ENCODE measurements around a stretch of chr13.

DNA sequence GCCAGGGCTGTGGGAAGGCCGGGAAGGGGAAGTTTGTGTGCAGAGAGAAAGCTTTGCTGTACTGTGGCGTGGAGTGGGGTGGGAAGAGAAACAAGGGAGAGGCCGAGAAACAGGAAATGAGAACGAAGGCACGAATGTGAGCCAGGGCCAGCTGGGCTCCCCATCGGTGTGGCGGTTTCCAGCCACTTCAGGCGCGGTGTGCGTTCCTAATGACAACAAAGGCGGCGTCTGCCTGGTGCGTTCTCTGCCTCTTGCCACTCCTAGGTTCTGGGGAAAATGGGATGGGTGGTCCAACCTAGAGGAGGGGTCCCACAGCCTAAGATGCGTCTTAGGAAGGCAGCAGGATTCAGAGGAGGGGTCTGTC, 1076.9 kb downstream of the KLF5 start:
- PRO-cap = no peak

GRCh38 chr13:74136099-74136889, 1077.5 kb downstream of the KLF5 start:
- PRO-cap = bidirectional peak, plus-strand start at chr13:74136238, minus-strand start at chr13:74136219

- PRO-cap = no peak
Observed at GRCh38 chr13:74442871-74443209, 1039.1 kb downstream of the TBC1D4 start.

DNA sequence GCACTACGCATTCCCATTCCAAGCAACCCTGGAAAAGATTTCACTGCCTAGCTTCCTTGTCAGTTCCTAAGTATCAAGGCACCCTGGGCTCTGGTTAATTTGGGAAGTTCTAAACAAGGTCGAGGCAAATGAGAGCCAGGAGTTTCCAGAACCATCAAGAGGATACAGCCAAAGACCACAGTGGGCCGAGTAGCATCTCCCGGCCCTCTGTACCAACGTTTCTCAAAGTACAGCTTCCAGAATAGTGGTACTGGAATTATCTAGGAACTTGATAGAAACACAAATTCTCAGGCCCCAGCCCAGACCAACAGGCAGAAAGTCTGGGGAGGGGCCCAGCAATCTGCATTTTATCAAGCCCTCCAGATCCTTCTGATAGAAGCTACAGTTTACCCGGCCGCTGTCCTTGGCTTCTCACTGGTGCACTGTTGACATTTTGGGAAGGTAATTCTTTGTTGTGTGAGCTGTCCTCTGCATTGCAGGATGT, 1016.4 kb downstream of the TBC1D4 start:
- PRO-cap = no peak

GRCh38 chr13:75194612-75195103, 287.3 kb downstream of the TBC1D4 start:
- PRO-cap = no peak

- PRO-cap = no peak
Observed at GRCh38 chr13:75286708-75287148, 195.2 kb downstream of the TBC1D4 start.

DNA sequence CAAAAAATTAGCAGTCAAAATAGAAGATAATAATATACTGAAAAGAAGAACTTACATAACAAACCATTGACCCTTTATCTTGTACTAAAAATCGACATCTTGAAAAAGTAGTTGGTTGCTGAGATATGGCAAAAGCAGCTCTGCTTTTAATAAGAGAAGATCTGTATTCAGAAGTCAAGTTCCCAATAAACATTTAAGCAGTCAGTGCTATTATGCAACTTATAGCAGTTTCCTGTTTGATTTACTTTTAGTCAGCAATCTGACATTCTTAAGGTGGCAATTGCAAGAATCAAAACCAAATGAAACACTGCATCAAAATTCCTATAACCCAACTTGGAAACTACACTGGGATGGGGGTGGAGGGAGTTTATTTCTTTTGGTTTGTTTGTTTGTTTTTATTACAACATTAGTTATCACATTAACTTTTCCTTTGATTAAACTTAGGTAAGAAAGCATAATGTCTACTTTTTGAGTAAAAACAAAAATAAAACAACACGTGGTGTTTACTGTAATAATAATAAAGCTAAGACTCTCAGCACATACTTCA, 165.5 kb downstream of the TBC1D4 start:
- PRO-cap = no peak

DNA sequence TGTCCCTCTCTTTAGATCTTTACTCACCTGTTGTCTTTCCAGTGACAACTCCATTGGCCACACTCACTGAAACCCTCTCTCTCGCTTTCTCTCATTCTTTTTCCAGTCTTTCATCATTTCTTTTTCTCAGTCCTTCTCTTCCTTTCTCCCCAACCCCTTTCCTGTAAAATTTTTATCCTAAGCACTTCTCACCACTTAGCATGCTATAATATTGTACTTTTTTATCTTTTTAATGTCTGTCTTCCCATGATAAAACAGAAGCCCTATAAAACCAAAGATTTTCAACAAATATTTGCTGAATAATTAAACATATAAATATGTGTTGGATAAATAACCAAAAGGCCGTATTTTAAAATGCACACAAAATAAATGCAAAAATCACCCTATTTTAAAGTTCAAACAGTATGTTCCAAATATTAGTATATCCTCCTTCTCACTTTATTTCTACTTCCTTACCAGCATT, 90.1 kb downstream of the TBC1D4 start:
- PRO-cap = no peak

GRCh38 chr13:75452303-75453230, 29.4 kb downstream of the TBC1D4 start:
- PRO-cap = no peak

- PRO-cap = no peak
Observed at GRCh38 chr13:75674391-75674833, 38.3 kb downstream of the LMO7 start.

DNA sequence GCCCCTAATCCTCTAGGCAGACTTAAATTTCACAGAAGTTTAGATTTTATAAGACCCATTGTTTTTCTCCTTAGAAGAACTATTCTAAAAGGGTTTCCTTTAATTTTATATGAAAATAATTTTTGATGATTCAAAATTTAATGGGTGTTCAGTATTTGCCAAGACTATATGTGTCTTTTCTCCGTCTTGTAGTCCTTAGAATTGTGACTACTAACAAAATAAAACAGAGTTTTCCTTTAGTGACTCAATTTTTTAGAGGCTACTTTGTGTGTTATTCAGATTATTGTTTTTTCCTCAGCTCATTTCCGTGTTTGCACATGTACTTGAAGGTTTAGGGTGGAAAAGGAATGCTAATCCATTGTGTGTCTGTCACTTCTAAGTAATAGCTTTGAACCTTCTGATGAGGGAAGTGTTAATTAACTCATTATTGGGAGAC, 88.5 kb downstream of the LMO7 start:
- PRO-cap = no peak

DNA sequence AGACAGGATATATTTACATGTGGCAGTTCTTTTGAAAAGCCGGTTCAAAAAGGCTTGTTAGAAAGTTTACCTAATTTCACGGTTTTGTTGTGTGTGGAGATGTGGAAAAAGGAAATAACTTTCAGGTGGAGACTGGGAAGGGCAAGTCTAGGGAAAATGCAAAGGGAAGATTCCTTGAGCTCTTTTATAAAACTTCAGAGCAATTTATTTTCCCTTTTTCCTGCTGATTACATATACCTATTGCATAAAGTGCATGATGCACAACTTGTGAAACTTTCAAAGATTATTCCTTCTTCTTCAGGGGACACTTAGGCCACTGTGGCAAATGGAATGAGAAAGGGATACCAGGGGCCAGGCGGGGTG, 170.3 kb downstream of the LMO7 start:
- PRO-cap = no peak

GRCh38 chr13:75828876-75829261, 192.7 kb downstream of the LMO7 start:
- PRO-cap = no peak

DNA sequence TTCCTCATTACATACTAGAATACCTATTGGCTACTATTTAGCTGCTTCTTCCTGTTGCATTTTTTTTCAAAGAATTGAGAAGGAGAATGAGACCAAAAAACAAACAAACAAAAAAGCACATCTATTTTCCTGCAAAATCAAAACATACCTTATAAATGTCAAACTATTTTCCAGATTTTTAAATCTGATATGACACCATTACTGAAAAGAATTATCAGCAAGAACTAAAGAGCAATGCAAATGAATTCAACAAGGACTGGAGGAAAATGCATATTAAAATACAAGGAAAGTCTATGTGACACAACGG, 162.0 kb downstream of the KCTD12 start:
- PRO-cap = no peak

- PRO-cap = no peak
Observed at GRCh38 chr13:76883809-76884028, 2.5 kb downstream of the KCTD12 start.

- PRO-cap = no peak
Observed at GRCh38 chr13:76917633-76918173, 30.6 kb upstream of the ACOD1 start.

GRCh38 chr13:77014197-77015254, 12.4 kb downstream of the FBXL3 start:
- PRO-cap = no peak

GRCh38 chr13:77163960-77164478, 137.1 kb upstream of the FBXL3 start:
- PRO-cap = no peak

GRCh38 chr13:77325140-77325677, 1.7 kb downstream of the MYCBP2 start:
- PRO-cap = no peak

DNA sequence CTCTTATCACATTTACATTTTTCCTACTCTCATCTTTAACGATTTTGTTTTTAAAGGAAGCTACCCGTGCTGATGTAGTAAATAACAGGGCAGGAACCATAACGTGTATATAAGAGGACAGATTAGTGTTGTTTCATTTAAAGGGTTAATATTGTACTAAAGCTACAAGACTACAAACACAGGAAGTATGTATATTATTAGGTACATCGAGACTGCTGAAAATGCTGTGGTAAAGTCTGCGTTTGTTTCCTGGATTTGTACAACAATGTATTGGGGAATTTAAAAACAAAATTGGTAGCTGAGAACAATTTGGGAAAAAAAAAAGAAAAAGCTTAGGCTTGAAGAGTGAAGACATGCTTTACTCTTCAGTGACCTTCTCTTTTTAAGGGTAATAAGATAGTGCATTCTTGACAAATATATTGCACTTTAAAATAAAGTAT, 3.3 kb upstream of the MYCBP2 start:
- PRO-cap = no peak

Data from neural crest cell (in vitro differentiated cells).